A549 (cell line): Measurements from ENCODE around the gene BARX1.

- PRO-cap: no peak
CAGE:
- cytosol, long polyA plus RNA: no peak
- long polyA plus RNA: no peak
- nucleus, long polyA plus RNA: no peak
Observed at GRCh38 chr9:91209983-91210843, 151.5 kb downstream of the AUH start.

DNA sequence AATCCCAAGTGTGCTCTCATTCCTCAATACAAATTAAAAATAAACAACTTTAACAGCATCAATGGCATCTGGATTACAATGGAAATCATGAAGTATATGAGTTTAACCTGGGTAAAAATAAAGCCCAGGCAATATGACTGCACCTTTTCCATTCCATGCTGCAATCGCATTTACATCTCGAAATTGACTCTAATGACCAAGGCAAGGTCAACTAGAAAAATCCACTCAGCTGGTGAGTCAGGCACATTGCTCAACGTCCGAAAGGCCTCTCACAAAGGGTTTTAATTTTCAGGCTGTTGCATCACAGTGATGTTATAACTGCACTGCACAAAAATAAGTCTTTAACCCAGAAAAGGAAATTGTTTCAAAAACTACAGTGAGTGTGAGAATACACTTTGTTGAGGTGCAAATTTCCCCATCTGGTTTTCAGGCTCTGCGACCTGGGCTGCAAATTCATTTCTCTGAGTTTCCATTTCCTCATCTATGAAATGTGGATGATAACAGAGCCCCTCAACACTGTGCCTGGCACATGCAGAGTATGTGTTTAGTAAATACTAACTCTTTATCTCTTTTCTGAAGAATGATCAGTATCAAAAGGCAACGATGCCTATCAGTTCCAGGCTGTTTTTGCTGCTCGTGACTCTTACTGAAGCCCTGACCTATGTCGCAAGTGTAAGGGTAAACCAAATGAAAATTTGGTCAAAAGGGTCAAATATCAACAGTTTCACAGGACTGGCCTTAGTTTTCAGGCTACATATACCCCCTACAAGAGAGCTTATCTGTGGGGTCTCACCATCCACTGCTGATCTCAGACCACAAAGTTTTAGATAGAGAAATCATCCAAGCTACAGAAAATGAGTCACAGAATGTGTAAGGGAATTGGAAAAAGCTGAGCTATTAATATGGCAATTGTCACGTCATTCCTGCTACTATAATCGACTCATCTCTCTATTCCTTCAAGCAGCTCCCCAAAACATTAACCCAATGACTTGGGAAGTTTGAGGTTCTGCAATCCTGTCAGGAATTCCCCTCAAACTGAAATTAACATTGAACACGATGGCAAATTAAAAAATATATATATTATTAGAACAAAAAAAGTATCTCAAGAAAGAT lies 4.1 kb downstream of the NFIL3 start:
- PRO-cap: no peak
CAGE:
- cytosol, long polyA plus RNA: no peak
- long polyA plus RNA: no peak
- nucleus, long polyA plus RNA: no peak

- PRO-cap: no peak
CAGE:
- cytosol, long polyA plus RNA: no peak
- long polyA plus RNA: no peak
- nucleus, long polyA plus RNA: no peak
Observed at GRCh38 chr9:91577475-91578059, 153.9 kb upstream of the NFIL3 start.

GRCh38 chr9:91800466-91800787 lies 149.6 kb downstream of the ROR2 start:
- PRO-cap: no peak
CAGE:
- cytosol, long polyA plus RNA: no peak
- long polyA plus RNA: no peak
- nucleus, long polyA plus RNA: no peak

DNA sequence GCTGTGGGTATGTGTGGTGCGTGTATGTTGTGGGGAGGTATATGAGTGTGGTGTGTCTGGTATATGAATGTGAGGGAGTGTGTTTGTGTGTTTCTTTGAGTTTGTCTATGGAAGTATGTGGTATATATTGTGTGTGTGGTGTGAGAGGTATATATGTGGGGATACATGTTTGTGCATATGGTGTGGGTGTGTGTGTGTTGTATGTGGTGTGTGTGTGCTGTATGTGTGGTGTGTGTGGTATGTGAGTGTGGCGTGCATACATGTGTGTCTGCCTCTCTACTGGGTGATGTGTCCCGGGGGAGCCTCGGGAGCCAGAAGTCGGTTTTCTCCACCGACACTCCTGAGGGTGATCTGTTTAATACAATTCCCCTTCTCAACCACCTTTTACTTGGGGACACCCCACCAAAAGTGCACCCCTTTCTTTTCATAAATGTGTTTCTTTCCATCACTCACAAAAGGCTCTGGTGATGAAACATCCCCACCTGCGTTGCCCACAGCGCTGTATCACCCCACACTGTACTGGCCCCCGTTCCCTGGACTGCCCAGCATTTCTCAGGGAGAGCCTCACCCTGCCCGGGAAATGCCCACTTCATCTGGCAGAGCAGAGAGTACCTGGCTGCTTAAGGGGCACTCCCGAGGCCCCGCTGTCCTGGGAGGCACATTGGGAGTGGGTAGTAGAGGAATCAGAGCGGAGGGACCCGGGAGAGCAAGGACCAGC lies 110.4 kb downstream of the ROR2 start:
- PRO-cap: no peak
CAGE:
- cytosol, long polyA plus RNA: no peak
- long polyA plus RNA: no peak
- nucleus, long polyA plus RNA: no peak

GRCh38 chr9:92146959-92147869 lies 32.0 kb upstream of the SPTLC1 start:
- PRO-cap: no peak
CAGE:
- cytosol, long polyA plus RNA: no peak
- long polyA plus RNA: no peak
- nucleus, long polyA plus RNA: no peak

DNA sequence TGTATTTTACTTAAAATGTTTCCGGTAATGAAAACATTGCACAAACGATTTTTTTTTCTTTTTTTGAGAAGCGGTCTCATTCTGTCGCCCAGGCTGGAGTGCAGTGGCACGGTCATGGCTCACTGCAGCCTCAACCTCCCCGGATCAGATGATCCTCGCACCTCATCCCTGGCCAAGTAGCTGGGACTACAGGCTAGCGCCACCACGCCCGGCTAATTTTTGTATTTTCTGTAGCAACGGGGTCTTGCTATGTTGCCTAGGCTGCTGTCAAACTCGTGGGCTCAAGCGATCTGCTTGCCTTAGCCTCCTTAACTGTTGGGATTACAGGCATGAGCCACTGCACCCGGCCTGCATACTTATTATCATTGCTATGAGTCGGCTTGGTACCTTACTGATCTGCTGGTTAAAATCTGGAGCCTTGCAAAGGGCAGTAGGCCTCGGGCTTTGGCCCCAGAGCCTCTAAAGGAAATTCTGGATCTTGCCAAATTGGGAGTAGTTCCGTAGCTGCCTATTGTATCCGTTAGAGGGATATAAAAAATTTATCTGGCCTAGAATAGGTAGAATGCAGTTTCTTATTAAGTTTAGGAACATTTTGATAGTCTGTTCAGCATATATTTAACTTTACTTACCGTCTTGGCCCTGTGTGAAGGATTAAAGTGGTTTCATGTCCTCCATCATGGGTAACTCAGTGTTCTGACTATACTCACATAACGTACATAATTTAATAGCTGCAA lies 918 bp upstream of the IARS1 start:
- PRO-cap: no peak
CAGE:
- cytosol, long polyA plus RNA: no peak
- long polyA plus RNA: no peak
- nucleus, long polyA plus RNA: no peak

DNA sequence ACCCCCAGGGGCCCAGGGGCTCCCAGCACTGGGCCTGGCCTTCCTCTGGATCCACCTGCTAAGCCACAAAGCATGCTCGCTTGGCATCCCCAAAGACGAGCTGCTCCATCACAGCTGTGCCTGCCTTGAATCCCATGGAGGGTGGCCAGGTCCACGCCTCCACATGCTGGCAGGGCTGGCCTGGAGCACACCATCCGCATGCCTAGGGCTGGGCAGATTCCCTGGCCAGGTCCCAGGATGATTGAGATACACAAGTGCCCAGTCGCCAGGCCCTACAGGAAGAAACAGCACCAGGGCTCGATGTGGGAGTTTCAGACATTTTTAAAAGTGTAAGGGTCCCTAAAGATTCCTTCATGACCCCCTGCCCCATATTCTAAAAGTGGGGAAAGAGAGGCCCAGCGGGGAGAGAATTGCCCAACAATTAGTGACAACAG lies 4.4 kb downstream of the BICD2 start:
- PRO-cap: no peak
CAGE:
- cytosol, long polyA plus RNA: no peak
- long polyA plus RNA: no peak
- nucleus, long polyA plus RNA: no peak

DNA sequence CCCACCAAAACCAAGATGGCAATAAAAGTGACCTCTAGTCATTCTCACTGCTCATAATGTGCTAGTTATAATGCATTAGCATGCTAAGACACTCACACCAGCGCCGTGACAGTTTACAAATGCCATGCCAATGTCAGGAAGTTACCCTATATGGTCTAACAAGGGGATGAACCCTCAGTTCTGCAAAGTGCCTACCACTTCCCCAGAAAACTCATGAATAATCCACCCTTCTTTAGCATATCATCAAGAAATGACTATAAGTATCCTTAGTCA lies 4.6 kb upstream of the BICD2 start:
- PRO-cap: no peak
CAGE:
- cytosol, long polyA plus RNA: no peak
- long polyA plus RNA: no peak
- nucleus, long polyA plus RNA: no peak

DNA sequence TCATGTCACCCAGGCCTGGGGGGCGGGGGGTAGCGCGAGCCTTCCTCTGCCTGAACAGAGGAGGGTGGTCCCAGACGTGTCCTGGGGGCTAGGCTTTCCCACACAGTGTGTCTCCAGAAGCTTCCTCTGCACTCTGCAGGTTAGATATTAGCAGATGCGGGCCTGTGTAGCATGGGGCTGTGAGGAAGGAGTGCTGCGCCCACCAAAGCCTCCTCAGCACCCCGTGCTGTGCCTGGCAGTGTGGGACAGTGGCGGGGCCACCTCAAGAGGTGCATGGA lies 17.4 kb downstream of the FGD3 start:
- PRO-cap: no peak
CAGE:
- cytosol, long polyA plus RNA: no peak
- long polyA plus RNA: no peak
- nucleus, long polyA plus RNA: no peak

GRCh38 chr9:92970332-92970818 lies 23.1 kb downstream of the FGD3 start:
- PRO-cap: no peak
CAGE:
- cytosol, long polyA plus RNA: no peak
- long polyA plus RNA: no peak
- nucleus, long polyA plus RNA: no peak

DNA sequence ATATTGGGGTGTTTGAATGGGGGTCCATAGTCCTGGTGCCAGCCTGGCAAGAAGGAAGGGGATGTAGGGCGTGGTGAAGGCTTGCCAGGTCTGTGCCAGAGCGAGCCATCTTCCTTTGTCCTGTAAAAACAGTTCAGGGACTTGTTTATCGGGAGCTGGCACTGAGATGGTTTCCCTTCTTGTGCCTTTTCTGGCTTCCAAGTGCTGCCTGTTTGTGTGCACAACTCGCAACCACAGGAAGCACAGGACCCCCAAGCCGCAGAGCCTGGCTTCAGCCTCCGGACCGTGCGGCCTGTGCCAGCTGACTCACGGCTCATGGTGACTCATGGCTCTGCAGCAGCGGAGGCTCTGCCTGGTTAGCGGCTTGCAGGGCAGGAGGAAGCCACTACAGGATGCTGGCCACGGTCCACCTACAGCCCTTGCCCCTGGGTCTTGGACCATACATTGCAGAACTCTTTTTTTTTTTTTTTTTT lies 2.5 kb downstream of the CARD19 start:
- PRO-cap: no peak
CAGE:
- cytosol, long polyA plus RNA: no peak
- long polyA plus RNA: no peak
- nucleus, long polyA plus RNA: no peak

DNA sequence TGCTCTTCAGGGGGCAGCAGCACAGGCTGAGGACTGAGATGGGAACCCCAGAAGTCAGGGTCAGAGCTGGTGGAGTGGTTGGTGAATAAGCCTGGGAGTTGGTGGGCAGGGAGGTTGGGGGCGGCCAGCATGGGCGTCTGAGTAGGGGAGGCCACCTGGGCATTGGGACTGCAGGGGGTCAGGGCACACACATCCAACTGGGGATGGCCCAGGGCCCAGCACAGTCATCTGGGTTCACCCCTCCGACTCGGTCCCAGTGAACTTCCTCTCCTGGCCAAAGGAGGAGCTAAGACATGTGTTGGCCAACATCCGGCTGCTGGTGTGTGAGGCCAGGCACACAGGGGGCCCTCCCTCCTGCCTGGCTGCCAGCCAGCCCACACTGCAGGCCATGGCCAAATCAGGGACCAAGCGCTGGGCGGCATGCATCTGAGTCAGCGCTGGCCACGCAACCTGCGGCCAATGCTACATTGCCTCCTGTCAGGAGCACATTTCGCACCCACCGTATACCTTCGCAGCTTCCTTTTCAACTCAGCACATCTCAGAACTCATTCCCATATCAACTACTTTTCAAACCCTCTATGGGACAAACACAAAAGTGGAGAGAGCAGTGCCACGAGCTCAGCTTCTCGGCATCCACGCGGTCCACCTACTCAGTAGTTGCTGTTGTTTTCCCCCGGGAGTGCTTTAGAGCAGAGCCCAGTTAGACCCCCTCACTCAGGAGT lies 14.1 kb downstream of the NINJ1 start:
- PRO-cap: no peak
CAGE:
- cytosol, long polyA plus RNA: no peak
- long polyA plus RNA: no peak
- nucleus, long polyA plus RNA: no peak

GRCh38 chr9:93137968-93138821 lies 4.1 kb upstream of the NINJ1 start:
- PRO-cap: no peak
CAGE:
- cytosol, long polyA plus RNA: no peak
- long polyA plus RNA: no peak
- nucleus, long polyA plus RNA: no peak

DNA sequence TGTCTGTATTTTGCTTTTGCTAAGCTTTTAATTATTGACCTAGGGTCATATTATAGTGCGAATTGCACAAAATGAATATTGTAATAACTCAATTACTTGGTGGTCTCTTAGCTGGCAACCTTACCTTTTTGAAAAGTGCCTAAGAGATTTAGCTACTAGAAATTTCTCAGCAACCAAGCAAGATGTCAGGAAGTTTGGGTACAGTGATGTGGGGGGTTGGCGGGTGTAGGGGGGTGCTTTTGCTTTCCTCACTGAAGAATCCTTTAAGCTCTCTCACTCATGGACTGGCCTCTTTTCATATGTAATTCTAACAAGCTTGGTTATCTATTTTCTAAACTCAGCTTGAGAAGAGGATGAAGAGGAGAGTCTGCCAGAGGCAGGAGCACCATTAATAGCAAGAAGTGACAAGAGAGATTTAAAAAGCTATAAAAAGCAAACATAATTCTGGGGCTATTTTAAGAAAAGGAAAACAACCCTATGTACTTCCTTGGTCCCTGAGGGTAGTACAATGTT lies 878 bp upstream of the FAM120AOS start:
- PRO-cap: no peak
CAGE:
- cytosol, long polyA plus RNA: no peak
- long polyA plus RNA: no peak
- nucleus, long polyA plus RNA: no peak

DNA sequence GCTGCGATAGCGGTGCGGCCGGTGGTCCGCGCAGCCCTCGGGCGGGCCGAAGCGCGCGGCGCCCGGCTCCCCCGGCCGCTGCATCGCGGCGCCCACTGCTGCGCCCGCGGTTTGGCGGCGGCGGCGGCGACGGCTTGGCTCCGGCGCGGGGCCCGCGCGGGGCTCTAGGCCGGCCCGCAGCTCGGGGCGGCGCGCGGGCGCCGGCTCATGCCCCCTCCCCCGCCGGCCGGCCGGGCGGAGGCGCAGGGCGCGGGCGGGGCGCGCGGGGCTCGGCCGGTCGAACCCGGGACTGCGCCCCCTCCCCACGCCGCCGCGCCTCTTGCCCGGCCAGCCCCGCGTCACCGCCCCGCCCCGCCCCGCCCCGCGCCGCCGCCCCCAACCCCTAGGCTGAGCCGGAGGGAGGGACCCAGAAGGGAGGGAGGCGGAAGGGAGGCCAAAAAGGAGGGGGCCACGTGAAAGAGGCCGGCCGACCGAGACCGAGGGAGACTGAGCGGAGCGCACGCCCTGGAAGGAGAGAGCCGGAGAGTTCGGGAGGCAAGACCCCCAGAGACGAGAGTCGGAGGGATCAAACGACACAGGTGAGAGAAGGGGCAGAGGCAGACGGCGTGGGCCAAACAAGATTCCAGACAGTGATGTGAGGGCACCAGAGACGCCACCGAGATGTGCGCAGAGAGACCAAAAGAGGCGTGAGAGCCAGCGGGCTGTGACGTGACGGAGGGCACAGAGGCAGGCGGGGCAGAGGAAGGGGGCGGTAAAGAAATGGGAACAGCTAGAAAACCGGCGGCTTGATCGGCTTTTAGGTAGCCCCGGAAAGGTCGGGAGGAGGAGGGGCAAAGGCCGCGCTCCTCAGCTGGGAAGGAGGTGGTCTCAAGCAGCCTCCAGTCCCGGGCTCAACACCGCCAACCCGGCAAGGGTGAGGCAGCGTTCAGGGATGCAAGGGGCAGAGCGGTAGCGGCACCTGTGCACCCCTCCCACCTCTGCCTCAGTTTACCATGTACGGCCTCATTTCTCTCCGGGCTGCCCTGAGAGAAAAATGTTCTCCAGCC lies at the start of gene BARX1:
BARX1 (minus strand) TSS at position 293 of the 1,046 bp plus-strand sequence.
- PRO-cap: no peak
CAGE:
- cytosol, long polyA plus RNA: no peak
- long polyA plus RNA: start-site peak on the plus strand centred at position 461 of the sequence, 21 bp wide, 31 and 23 reads in 2 replicates
- nucleus, long polyA plus RNA: no peak

GRCh38 chr9:94168613-94169221 lies 84.5 kb downstream of the PTPDC1 start:
- PRO-cap: no peak
CAGE:
- cytosol, long polyA plus RNA: no peak
- long polyA plus RNA: no peak
- nucleus, long polyA plus RNA: no peak

DNA sequence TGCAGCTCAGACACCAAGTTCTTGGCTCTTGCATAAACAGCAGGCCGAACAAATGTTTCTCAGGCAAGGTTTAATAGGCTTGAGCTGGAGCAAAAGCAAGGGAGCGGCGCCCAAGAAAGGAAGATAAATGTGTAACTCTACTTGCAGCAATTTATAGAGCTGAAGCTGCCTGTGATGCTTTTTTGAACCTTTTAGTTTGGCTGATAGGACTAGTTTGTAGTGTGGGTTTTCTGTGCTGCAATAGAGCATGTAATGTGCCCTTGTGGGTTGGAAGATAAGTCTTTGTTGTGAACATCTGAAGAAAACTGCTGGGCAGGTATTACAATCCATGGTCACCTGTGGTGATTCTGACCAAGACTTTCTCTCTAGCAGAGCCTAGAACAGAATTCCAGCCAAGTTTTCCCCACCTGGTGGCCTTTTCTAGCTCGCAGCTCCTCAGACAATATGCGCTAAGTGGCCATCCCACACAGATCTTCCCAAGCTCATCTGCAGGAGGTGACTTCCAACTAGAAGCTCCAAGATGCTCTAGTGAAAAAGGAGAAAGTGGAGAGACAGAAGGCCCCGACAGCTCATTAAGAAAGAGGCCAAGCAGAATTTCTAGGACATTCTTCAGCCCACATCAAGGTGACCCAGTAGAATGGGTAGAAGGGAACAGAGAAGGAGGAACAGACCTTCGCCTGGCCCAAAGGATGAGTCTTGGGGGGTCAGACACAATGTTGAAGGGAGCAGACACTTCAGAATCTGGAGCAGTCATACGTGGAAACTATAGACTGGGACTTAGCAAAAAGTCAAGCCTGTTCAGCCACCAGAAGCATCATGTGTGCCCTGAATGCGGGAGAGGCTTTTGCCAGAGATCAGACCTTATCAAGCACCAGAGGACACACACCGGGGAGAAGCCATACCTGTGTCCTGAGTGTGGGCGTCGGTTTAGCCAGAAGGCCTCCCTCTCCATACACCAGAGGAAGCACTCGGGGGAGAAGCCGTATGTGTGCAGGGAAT lies 28.7 kb downstream of the NUTM2F start:
- PRO-cap: no peak
CAGE:
- cytosol, long polyA plus RNA: no peak
- long polyA plus RNA: no peak
- nucleus, long polyA plus RNA: no peak

GRCh38 chr9:94444654-94445151 lies 70.3 kb downstream of the MFSD14B start:
- PRO-cap: no peak
CAGE:
- cytosol, long polyA plus RNA: no peak
- long polyA plus RNA: no peak
- nucleus, long polyA plus RNA: no peak

GRCh38 chr9:94656208-94656604 lies 16.9 kb upstream of the FBP1 start:
- PRO-cap: no peak
CAGE:
- cytosol, long polyA plus RNA: no peak
- long polyA plus RNA: no peak
- nucleus, long polyA plus RNA: no peak